Gastroesophageal sphincter (tissue), 4 donors: ENCODE measurements around a stretch of chr14.

DNA sequence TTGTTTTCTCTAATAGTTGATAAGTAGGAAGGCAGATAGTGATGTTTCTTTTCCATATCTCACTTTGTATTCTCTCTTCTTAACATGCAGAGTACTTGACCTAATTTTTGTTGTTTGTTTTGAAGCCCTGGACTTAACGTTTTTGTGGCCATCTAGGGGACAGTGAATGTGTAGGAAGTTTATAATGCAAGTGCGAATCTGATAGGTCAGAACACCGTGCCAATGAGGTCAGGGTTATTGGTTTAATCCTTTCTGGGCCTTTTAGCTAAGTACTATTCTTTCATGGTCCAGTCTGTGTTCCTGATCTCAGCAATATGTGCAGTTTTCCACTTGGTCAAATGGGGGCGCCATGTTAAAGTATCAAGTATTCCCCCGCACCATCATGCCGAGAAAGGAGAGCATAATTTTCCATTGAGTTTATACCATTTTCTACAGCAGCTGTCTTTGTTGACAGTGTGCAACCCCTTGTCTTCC lies 1.1 kb downstream of the AHSA1 start:
- PRO-cap: no peak
- RAMPAGE, long total RNA, 4 experiments: no peak in any of the 4 experiments

DNA sequence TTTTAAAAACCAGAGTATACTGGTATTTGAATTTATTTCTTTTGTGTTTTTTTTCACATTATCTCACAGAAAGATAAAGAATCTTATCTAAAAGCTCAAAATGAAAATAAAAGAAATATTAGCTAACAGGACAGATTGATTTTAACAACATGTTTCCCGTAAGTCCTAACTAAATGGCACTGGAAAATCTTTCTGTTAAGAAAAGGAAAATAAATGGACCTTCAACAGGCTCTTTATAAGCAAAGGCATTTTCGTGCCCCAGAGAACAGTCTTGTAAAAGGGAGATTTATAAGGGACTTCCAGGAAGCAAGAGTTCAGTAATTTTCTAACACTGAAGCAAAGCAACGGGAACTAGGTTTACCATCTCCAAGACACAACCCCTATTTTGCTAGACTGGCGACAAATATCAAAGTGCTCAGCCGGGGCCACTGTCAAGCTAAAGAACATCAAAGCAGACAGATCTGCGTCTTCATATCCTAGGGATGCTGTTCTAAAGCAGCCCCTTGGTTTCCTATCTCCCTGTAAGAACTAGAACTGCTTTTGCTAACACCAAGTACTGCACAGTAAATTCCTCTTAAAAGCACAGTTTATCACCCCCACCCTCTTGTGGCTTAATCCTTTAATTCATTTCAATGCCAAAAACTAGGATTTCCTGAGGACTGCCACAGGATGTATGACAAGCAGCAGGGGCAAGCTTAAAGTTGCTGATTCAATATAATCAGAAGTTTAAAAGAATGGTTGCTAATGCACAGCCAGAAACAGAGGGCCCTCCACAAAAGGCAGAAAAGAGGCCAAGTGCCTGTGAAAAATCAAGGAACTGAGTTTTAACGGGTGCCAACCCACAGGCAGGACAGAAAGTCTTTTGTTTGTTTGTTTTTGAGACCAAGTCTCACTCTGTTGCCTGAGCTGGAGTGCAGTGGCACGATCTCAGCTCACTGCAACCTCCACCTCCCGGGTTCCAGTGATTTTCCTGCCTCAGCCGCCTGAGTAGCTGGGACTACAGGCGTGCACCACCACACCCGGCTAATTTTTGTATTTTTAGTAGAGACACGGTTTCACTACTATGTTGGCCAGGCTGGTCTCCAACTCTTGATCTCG lies 43.9 kb upstream of the ISM2 start:
- PRO-cap: no peak
- RAMPAGE, long total RNA, 4 experiments: no peak in any of the 4 experiments

DNA sequence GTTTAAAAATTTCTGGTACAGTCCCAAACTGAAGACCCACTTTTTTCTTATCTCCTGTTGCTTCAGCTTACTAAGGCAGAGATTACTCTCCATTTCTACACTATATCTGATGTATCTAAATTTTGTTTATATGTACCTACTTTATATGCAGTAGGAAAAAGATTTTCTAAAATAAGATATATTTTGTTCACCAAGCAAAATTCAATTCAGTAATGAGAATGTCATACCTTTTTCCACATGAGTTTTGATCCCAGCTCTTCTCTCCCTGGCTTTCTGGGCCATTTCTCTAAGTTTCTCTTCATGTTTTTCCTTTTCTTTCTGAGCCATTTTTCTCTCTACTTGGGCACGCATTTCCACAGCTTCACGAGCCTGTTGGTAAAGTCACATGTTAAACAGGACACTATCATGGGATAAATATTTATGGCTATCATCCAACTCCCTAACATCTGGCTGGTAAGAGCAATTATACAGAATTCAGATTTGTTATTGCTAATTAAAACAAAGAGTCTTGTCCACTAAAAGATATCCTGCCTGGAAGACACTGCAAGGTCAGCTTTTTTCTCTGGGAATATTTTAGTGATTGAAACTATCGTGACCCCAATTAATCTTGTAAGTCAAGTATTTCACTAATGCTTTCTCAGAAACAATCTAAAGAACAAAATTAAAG lies 23.0 kb downstream of the SLIRP start:
- PRO-cap: no peak
- RAMPAGE, long total RNA, 4 experiments: no peak in any of the 4 experiments

DNA sequence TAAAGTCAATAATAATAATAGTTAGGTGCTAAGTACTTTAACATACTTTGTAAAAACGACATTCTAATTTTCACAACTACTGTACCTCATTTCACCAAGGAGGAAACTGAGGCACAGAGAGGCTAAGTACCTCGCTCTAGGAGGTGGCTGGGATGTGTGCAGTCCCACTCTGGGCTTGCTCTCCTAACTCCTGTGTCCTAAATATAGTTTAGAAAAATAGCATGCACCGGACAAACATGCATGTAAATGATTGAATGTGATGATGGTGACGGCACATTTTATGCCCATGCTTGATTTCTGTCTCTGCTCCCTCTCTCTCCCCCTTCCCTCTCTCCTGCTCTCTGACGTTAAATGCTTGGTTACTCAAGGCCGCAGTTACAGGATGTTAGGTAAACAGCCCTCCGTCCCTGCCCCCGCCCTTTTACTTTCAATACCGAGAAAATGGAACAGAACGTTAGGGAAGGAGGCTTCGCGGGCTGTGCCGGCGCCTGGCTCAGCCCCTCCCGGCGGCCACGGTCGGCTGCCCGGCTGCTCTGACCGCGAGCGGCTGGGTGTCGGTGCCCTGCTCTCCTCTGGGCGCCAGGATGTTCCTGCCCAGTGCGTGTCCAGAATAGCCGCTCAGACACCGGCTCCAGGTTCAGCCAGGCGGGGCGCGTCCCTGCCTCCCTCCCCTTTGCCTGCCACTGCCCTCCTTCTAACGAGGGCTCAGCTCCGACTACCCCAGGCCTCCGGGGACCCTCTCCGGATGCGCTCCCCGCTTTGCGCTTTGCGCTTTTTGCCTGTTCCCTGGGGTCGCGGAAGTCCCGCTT lies 165.9 kb downstream of the ADCK1 start:
- PRO-cap: no peak
- RAMPAGE, long total RNA, 4 experiments: no peak in any of the 4 experiments

DNA sequence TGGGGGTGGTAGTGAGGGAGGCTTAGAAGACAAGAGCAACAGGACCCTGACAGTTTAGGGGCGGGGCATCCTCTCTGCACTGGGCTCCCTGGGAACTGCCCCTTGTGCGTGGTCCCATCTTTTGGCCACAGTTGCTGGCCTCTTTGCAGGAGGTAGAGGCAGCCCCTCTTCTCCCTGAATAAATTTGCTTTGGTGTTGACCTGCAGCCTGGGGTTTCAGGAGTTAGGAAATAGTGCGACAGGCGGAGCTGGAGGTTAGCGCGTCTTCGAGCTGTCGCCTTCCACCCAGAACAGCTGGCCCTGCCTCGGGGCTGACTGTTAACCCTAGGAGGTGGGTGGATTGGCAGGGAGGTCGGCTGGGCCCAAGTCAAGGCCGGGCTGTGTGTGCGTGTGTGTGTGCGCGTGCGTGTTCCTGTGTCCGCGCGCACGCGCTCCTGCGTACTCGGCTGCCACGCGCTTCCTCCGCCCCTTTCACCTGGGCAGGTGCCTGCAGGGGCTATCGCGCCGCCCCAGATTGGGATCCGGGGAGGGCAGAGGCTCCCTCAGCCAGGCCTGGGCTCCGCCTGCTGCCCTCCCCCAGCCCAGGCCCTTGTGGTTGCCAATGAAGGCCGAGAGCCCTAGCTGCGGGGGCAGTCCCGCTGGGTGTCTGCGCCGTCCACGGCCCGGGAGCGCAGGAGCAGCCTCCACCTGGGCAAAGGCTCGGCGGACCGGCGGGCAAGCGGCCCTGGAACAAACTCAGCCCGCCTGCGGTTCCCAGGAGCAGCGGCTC lies 180.9 kb downstream of the ADCK1 start:
- PRO-cap: no peak
- RAMPAGE, long total RNA, 4 experiments: no peak in any of the 4 experiments

- PRO-cap: no peak
- RAMPAGE, long total RNA, 4 experiments: no peak in any of the 4 experiments
These were observed 791.7 kb downstream of the DIO2 start for GRCh38 chr14:79419570-79420056.

GRCh38 chr14:80215509-80216108 lies 4.3 kb upstream of the DIO2 start:
- PRO-cap: no peak
- RAMPAGE, long total RNA, 4 experiments: no peak in any of the 4 experiments

DNA sequence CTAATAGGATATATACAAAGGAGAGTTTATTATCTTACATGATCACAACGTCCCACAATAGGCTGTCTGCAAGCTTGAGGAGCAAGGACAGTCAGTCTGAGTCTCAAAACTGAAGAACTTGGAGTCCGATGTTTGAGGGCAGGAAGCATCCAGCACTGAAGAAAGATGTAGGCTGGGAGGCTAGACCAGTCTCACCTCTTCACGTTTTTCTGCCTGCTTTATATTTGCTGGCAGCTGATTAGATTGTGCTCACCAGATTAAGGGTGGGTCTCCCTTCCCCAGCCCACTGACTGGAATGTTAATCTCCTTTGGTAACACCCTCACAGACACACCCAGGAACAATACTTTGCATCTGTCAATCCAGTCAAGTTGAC lies 19.5 kb upstream of the DIO2 start:
- PRO-cap: no peak
- RAMPAGE, long total RNA, 4 experiments: no peak in any of the 4 experiments

DNA sequence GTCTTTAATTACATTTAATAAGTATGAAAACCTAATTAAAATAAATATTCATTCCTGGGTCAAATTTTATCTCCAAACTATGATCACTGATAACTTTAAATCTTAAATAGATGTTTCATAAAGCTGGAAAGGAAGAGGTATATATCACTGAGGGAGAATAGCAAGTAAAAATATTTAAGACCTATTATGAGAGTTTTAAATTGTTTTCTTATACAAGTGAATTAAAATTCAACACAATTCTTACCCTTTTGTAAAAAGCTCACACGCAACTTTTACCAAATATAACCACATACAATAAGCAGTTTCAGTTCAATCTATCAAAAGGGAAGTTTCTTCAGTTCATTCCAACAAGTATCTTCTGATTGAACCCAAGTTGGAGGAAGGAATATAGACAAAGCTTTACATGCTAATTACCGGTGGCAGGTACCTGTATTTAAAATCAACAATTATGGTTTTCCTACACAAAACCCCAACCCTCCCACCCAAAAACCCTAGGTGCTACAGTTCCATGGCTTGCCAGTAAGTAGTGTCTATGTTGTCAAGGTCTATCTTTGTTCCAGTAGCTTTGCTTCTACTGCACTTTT lies 41.1 kb downstream of the GTF2A1 start:
- PRO-cap: no peak
- RAMPAGE, long total RNA, 4 experiments: no peak in any of the 4 experiments

DNA sequence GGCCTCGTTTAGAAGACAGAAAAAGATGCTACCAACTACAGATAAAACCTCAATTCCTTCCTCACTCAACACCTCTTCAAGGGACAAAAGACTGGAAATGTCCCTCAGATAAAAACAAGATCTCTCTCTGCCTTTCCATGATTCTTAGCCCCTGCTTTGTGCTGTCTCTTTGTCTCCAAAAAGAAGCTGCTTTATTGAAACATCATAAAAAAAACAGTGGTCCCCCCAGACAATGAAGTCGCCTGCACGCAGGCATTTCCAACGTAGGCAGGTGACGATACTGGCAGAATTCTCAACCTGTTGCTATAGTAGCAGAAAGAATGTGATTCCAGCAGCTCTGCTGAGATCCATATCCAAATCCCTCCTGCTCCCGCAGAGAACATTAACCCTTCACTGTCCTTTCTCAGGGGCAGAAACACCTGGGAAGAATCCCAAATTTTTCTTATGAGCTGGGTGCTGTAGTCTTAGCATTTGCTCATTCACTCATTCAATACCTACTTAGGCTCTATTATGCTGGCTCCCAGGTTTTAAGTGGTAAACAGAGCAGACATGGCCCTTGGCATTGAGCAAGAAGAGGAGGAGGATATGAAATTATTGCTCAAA lies 84.8 kb downstream of the STON2 start:
- PRO-cap: no peak
- RAMPAGE, long total RNA, 4 experiments: no peak in any of the 4 experiments

- PRO-cap: no peak
- RAMPAGE, long total RNA, 4 experiments: no peak in any of the 4 experiments
These were observed 772 bp upstream of the STON2 start for GRCh38 chr14:81400873-81401319.

DNA sequence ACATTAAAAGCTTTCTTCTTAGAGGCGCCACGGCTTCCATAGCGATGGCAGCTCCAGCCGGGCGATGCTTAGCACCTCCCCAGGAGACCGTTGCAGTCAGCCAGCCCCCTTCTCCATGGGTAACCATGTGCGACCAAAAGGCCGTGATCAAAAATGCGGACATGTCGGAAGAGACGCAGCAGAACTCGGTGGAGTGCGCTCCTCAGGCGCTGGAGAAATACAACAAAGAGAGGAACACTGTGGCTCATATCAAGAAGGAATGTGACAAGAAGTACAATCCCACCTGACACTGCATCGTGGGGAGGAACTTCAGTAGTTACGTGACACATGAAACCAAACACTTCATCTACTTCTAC lies 12.7 kb upstream of the STON2 start:
- PRO-cap: no peak
- RAMPAGE, long total RNA, 4 experiments: no peak in any of the 4 experiments

- PRO-cap: no peak
- RAMPAGE, long total RNA, 4 experiments: no peak in any of the 4 experiments
These were observed 49.0 kb upstream of the STON2 start for GRCh38 chr14:81448949-81449624.

DNA sequence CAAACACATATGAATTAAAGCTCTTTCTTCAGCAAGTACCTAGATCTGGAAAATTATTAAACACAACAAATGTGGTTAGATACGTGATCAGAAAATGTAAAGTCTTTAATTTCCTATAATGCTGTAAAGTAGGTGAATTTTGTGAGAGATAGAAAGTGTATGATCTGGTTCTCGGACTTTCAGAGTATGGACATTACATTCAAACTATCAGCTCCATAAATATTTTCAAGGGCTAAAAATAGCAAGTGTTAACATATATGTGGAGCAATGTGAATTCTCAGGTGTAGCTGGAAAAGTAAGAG lies 1367.3 kb upstream of the SEL1L start:
- PRO-cap: no peak
- RAMPAGE, long total RNA, 4 experiments: no peak in any of the 4 experiments

- PRO-cap: no peak
- RAMPAGE, long total RNA, 4 experiments: no peak in any of the 4 experiments
These were observed 1541.7 kb upstream of the FLRT2 start for GRCh38 chr14:83988301-83988634.

DNA sequence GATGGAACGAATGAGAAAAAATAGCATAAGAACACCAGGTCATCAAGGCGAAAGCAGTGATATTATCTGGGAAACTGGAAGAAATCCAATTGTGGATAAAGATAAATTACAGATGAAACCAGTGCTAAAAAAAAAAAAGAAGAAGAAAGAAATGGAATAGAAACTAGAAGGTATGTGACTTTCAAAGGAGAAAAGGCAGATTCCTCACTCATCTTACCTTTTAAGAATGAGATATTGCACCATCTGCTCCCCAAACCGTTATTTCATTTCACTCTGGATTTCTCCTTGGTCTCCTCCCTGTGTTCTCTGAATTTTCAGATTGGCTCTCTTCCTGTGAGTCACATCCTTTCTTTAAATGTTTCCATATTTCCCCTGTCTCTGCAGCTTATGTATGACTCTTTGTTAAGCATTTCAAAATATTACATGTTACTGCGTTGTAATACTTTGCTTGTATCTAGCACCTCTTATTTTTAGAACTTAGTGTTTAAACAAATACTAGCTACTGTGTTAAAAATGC lies 13.3 kb upstream of the FLRT2 start:
- PRO-cap: no peak
- RAMPAGE, long total RNA, 4 experiments: no peak in any of the 4 experiments

DNA sequence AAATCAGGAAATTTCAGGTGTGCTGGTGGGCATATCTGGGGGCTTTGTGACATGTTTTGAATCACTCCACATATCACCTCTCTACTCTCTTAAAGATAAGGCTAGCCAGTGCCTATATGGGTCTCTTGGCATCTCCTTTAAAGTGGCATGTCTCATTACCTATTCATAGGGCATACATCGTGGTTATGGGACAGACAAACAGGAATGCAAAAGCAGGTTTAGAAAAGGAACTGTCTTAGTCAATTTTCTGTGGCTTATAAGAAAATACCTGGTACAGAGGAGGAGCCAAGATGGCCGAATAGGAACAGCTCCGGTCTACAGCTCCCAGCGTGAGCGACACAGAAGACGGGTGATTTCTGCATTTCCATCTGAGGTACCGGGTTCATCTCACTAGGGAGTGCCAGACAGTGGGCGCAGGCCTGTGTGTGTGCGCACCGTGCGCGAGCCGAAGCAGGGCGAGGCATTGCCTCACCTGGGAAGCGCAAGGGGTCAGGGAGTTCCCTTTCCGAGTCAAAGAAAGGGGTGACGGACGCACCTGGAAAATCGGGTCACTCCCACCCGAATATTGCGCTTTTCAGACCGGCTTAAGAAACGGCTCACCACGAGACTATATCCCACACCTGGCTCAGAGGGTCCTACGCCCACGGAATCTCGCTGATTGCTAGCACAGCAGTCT lies 355.5 kb downstream of the FLRT2 start:
- PRO-cap: no peak
- RAMPAGE, long total RNA, 4 experiments: no peak in any of the 4 experiments

- PRO-cap: no peak
- RAMPAGE, long total RNA, 4 experiments: no peak in any of the 4 experiments
These were observed 828.7 kb downstream of the GALC start for GRCh38 chr14:87164159-87164736.

- PRO-cap: no peak
- RAMPAGE, long total RNA, 4 experiments: no peak in any of the 4 experiments
These were observed 742 bp downstream of the GALC start for GRCh38 chr14:87992165-87992715.

GRCh38 chr14:88002435-88002782 lies 2.5 kb upstream of the GPR65 start:
- PRO-cap: no peak
- RAMPAGE, long total RNA, 4 experiments: no peak in any of the 4 experiments